AG10803 (cell line): ENCODE measurements around the genes TNK2 and SLC51A.

- RRBS, result no CpG with 5 or more reads among the region's 14 CpGs
Observed at GRCh38 chr3:195823981-195824413, 12.3 kb upstream of the MUC4 start.

DNA sequence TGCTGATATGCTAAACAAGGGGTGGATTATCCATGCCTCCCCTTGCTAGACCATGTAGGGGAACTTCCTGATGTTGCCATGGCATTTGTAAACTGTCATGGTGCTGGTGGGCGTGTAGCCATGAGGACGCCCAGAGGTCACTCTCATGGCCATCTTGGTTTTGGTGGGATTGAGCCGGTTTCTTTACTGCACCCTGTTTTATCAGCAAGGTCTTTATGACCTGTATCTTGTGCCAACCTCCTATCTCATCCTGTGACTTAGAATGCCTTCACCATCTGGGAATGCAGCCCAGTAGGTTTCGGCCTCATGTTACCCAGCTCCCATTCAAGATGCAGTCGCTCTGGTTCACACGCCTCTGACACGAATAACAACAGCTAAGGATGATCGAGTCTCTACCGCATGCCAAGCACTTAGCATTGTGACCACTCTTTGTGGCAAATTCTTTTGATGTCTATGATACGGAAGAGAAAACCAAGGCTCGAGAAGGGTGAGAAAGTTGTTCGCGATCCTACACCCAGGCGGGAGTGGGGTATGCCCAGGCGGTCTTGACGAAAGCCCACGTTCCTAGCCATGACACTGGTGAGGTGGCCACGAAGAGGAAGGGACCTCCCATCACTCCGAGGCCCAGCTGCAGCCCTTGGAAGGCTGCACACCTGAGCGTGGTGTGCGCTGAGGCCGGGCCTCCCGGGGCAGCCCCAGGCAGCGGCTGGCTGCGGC, 37.3 kb upstream of the MUC4 start:
- RRBS, result no CpG with 5 or more reads among the region's 25 CpGs

DNA sequence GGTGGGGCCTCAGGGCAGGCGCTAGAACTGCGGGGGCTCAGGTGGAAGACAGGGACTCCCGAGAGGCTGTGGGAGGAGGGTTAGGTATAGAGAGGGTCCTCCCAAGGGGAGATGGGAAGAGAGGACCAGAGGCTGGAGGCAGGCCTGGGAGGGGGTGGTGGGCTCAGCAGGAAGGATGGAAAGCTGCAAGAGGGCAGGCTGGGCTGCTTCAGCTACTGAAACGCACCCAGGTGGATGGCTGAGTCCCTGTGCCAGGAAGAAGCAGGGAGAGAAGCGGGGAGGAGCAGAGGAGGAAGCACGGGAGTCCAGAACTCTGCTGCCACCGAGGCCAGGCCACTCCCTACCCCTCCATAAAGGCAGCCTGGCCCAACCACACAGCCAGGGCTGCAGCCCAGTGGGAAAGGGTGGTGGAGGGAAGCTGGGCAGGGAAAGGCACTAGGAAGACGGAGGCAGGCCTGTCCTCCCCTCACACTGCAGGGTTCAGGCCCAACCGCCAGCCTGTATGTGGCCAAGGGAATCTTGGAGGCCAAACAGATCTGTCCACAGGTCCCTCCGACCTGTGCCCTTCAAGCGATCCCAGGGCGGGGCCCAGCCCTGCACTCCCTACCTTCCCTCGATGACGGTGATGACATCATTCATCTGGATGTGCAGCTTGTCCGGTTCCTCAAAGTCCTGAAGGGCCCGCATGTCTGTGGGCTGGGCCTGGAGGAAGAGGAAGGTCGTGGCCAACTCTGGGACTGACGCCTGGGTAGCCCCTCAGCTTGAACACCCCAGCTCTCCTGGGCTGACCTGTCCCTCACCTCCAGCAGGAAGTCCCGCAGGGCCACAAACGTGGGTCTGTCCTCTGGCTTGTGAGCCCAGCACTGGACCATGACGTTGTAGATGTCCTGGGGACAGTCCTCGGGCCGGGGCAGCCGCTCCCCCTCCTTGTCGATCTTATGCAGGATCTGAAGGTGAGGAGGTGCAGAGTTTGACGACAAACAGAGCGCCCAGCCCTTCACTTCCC, 30.4 kb downstream of the TNK2 start:
- RRBS, result no CpG with 5 or more reads among the region's 27 CpGs

- RRBS, result 2% methylated on average over 15 of the region's 51 CpGs
Observed at GRCh38 chr3:195895015-195895781, 13.2 kb downstream of the TNK2 start.

GRCh38 chr3:195898355-195898810, 10.0 kb downstream of the TNK2 start:
- RRBS, result 100% methylated on average over 1 of the region's 5 CpGs

DNA sequence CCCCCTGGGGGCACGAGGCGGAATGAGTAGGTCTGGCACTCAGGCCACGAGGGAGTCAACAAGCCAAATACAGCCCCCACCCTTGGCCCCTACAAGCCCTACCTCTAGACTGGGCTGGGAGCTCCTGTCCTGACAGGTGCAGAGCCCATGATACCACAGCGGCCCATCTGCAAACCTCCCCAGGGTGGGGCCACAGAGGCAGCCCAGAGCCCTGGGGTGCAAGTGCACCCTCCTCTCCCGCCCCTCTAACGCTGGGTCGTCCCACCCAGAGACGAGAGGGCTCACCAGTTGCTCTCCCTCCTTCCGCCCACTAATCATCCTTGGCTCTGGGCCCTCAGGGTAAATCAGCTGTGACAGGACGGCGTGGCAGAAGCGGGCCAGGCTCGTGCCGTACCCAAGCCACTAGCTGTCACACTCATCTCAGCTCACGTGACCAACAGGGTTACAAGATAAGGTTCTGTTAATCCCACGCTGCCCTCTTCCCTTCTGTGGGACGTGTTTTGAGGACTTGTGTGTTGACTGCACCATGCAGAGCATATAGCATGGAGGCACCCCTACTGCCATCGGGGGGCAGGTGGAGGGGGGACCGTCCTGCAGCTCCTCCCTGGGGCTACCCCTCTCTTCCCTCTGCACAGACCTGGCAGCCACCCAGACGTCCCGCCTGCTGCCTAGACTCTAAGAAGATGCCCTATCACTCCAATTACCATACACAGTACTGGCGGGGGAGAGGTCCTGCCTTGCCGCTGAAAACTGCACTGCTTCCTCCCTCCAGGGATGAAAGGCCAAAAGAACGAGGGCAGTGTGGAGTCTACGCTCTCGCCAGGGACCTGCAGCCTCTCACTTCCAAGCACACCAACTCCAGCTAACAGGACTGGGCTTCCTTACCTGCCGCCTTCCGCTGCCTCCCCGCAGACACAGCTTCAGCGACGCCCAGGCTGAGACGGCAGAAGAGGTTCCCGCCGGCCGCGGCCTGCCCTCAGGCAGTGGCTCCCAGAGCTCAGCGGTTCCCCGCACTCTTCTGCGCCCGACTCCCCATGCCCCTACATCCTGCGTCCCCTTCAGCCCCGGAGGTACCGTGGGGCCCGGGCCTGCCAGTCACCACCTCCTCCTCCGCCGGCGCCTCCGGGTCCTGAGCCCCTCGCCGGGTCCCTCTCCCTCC, at the start of gene TNK2:
TSS of gene TNK2 (minus strand) at position 952 of the 1,159 bp plus-strand sequence.
- RRBS, result 5% methylated on average over 6 of the region's 50 CpGs

GRCh38 chr3:195942718-195943244, 34.4 kb upstream of the TNK2 start:
- RRBS, result no CpG with 5 or more reads among the region's 6 CpGs

DNA sequence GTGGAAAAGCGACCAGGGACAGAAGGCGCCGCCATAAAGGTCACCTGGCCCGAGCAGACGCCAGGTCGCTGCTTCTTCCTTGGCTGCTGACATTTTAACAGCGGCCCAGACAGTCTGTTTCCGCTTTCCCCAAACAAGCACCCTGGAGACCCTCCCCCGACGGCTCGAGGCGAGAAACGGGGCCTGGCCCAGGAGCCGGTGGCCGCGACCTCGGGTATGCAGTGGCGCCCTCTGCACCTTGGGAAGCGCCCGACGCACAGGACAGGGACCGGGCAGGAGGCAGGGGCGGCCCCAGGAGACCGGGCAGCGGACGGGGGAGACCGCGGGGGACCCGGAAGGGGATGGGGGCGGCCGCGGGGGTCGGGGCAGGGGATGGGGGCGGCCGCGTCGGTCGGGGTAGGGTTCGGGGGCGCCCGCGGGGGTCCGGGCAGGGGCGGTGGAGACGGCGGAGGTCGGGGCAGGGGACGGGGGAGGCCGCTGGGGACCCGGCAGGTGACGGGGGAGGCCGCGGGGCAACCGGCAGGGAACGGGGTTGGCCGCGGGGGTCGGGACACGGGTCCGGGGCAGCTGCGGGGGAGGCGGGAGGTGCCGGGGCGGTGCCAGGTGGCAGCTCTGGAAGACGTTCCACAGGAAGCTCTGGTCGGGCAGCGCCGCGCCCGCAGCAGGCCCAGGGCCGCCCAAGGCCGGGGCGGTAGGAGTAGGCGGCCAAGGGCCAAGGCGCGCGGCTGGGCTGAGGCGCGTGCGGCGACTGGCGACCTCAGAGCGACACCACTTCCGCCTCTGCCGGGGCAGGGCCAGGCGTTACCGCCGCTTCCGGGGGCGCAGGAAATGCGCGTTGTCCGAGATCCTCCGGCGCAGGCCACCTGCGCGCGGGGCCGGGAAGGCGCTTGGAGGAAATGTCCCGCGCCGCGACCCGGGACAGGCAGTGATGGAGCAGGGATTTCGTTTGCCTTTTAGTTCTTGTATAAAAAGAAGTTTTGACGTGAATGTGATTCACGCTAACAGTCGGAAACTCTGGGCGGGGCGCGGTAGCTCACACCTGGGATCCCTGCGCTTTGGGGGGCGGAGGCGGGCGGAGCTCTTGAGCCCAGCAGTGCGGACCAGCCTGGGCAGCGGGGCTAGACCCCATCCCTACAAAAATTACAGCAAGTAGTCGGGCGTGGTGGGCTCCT, 45.8 kb upstream of the TNK2 start:
- RRBS, result 0% methylated on average over 4 of the region's 120 CpGs

GRCh38 chr3:195990488-195991014, 82.2 kb upstream of the TNK2 start:
- RRBS, result no CpG with 5 or more reads among the region's 31 CpGs

DNA sequence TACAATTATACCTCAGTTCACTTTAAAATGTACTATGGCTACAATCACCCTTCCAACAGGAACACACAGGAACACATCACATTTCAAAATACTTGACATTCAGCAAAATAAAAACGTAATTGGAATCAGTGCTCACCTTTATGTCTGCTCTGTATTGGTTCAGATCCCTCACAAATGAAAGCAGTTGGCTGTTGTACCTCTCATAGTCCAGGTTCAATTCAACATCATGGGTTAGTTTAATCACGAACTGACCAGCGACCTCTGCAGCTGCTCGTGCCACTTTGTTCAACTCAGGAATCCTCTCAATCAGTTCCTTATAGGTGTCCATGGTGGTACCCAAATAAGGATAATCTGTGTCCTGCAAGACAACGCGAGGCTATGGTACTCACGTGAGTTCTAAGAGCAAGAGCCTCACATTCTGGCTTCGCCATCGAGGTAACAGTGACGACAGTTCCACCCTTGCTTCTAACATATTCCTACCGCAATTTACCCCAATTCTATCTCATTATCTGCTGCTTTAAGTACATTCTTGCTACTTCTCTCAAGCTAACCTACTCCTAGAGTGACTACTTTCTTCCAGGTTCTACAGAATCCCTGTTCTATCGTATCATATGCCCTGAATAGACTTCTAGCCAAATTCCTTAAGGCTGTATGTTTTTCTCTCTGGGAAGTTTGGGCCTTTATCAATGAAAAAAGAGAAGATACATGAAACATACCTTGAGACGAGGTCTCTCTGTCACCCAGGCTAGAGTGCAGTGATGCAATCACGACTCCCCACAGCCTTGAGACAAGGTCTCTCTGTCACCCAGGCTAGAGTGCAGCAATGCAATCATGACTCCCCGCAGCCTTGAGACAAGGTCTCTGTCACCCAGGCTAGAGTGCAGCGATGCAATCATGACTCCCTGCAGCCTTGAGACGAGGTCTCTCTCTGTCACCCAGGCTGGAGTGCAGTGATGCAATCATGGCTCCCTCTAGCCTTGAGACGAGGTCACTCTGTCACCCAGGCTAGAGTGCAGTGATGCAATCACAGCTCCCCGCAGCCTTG, 26.6 kb downstream of the TFRC start:
- RRBS, result no CpG with 5 or more reads among the region's 19 CpGs

DNA sequence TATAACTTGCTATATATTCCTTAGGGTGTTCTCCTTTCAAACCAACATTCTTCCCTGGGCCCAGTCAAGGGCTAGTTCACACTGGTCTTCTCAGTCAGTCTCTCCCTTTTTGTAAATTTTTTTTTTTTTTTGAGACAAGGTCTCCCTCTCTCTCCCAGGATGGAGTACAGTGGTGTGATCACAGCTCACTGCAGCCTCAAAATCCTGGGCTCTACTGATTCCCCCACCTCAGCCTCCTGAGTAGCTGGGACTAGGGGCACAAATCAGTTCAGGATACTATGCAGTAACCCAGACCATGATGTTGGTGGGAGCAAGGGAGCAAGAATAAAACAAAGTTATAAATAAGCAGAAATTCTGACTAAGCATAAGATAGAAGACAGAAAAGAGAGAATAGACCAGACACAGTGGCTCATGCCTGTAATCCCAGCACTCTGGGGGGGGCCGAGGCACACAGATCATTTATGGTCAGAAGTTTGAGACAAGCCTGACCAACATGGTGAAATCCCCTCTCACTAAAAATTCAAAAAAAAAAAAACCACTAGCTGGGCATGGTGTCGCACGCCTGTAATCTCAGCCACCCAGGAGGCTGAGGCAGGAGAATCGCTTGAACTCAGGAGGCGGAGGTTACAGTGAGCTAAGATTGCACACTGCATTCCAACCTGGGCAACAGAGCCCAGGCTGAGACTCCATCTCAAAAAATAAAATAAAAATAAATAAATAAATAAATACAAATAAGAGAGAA, 6.3 kb downstream of the TFRC start:
- RRBS, result no CpG with 5 or more reads among the region's 5 CpGs

- RRBS, result no CpG with 5 or more reads among the region's 15 CpGs
Observed at GRCh38 chr3:196170846-196171262, 40.3 kb downstream of the ZDHHC19 start.

- RRBS, result no CpG with 5 or more reads among the region's 19 CpGs
Observed at GRCh38 chr3:196207784-196208057, 3.5 kb downstream of the ZDHHC19 start.

DNA sequence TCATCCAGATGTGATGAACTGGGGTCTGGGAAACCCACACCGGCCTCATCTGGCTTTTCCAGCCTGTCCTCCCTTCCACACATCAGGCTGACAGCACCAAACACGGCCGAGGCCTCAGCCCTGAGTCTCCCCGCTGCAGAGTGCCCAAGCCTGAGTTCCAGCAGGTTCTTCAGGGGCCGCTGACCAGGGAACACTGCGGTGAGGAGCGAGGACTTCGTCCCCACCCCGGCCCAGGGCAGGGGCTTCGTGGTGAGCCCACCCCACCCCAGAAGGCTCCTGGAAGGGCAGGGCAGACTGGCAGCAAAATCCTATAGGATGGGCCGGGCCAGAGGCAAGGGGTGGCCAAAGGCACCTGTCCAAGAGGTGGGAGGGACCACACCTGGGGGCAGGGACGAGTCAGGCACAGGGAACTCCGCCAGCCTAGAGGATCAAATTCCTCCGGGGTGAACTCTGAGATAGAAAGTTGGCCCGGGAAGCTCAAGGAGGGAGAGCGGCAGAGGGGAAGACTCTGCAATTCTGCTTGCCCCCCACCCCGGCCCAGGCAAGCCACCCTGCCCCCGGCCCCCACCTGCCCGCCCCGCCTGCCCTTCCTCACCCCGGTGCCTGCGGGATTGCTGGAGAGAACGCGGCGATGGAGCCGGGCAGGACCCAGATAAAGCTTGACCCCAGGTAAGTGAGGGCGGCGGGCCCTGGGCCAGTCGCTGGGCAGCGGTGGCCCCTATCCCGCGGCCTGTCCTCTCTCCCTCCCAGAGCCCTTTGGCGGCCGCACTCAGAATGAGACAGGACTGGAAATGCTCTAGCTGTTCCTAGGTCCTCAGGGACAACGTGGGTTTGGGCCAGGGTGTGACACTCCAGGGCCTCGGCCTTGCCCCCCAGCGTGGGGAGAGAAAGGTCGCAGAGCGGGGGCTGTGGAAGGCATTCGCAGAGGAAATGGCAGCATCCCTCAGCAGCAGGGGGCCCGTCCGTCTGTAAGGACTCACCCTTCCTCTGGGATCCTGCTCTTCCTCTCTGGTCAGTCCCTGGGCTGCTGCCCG, at the start of gene SLC51A:
TSS of gene SLC51A (plus strand) at position 453 of the 1,034 bp plus-strand sequence.
- RRBS, result 23% methylated on average over 15 of the region's 43 CpGs

DNA sequence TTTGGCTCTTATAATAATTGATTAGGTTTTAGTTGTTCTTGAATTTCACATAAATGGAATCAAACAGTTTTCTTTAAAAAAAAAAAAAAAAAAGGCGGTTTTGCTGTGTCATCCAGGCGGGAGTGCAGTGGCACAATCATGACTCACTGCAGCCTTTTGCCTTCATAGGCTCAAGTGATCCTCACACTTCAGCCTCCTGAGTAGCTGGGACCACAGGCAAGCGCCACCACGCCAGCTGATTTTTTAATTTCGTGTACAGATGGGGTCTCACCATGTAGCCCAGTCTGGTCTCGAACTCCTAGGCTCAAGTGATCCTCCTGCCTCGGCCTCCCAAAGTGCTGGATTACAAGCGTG, 1.6 kb upstream of the TM4SF19 start:
- RRBS, result no CpG with 5 or more reads among the region's 8 CpGs

DNA sequence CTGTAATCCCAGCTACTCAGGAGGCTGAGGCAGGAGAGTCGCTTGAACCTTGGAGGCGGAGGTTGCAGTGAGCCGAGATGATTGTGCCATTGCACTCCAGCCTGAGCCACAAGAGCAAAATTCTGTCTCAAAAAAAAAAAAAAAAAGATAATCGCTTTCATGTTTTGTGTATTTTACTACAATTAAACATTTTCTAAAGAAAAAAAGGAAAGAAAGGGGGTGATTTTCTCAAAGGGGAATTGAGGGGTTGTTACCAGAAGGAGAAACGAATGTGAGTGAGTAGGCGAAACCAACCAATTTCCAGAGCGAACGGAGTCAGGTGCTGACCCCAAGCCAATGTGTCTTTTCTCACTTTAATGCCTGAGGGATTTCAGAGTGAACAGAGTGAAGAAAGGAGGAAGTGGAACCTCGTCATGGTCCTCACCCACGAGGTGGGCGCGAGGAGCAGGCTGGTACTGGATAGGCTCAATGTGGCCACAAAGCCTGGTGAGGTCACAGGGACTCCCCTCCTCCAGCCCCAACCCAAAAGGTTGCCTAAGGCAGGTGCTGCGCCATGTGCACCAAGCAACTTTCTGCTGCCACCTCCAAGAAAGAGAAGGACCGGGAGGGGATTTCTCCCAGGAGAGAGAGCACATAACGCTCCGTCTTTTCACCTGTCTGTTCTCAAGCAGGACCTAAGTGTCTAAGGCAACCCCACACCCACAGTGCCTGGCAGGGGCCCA, 3.6 kb downstream of the NRROS start:
- RRBS, result no CpG with 5 or more reads among the region's 16 CpGs

DNA sequence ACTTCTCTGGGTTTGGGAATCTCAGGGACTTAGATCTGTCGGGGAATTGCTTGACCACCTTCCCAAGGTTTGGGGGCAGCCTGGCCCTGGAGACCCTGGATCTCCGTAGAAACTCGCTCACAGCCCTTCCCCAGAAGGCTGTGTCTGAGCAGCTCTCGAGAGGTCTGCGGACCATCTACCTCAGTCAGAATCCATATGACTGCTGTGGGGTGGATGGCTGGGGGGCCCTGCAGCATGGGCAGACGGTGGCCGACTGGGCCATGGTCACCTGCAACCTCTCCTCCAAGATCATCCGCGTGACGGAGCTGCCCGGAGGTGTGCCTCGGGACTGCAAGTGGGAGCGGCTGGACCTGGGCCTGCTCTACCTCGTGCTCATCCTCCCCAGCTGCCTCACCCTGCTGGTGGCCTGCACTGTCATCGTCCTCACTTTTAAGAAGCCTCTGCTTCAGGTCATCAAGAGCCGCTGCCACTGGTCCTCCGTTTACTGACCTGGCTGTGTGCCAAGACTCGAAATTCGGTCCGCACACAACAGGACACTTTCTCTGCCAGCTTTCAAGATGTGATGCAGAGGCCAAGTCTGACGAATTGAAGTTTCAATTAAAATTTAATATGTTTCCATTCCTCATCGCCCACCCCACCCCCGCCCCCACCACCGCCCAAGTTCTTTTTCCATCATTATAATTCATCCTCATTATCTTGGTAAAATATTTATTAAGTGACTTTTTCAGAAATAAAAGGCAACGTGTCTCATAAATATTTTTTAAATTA, 21.9 kb downstream of the NRROS start:
- RRBS, result no CpG with 5 or more reads among the region's 25 CpGs

GRCh38 chr3:196694255-196694643, 17.8 kb downstream of the CEP19 start:
- RRBS, result no CpG with 5 or more reads among the region's 1 CpG

DNA sequence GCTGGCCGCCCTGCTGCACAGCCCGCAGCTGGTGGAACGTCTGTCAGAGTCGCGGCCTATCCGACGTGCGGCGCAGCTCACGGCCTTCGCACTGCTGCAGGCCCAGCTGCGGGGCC, 118 bp downstream of the NCBP2AS2 start:
- RRBS, result no CpG with 5 or more reads among the region's 12 CpGs

- RRBS, result no CpG with 5 or more reads among the region's 3 CpGs
Observed at GRCh38 chr3:197004114-197004227, 25.6 kb downstream of the MELTF start.